BE2C (cell line): ENCODE data around the genes TEF and TOB2.

- RRBS: 1% methylated on average over 18 of the region's 92 CpGs
Observed at GRCh38 chr22:41021455-41022449, 70.6 kb downstream of the RBX1 start.

- RRBS: no CpG with 5 or more reads among the region's 13 CpGs
Observed at GRCh38 chr22:41255886-41256675, 15.3 kb upstream of the CHADL start.

- RRBS: no CpG with 5 or more reads among the region's 5 CpGs
Observed at GRCh38 chr22:41344463-41344872, 37.3 kb upstream of the TEF start.

GRCh38 chr22:41359886-41360548 is 21.7 kb upstream of the TEF start:
- RRBS: 59% methylated on average over 5 of the region's 13 CpGs

DNA sequence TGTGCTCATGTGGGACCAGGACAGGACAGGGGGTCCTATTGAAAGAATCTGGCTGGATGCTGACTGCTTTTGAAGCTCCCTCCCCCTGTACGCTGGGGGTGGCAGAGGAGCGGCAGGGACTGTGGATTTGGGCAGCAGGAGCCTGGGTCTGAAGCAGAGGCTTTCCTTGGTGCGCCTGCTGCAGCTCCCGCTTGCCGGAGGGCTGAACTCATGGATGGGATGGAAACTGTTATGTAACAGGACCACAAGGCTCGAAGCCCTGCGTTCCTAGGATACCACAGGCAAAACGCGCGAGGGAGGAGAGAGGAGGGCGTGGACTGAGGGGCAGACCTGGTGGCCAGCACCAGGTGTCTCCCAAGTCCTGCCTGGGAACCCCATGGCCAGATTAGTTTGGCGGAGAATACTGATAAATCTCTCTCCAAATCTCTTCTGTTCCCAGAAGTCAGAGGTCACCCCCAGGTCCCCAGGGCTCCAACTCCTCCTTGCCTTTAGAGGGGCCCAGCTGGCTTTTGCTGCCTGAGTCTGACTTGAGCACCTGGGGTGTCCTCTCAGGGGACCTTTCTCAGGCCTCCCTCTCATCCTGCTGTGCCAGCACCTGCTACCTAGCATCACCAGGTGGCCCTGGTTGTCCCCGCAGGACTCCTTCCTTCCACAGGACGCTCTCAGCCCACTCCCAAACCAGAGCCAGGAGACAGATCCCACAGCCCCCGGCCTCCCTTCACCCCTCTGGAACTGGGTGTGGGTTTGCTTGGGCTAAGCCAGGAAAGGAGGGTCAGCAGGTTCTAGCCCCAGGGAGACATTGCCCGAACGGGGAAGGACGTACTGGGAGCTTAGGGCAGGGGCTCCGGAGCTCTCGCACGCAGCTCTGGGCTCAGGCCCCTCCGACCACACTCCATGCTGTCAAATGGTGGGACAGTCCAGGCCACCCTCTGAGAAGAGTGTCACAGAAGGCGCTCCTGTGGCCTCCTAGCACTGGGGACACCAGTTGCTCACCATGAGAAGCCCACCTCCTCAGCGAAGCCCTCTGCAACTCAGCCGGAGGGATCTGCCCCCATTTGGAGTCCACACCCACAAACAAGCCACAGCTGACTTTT is 13.5 kb upstream of the TEF start:
- RRBS: no CpG with 5 or more reads among the region's 25 CpGs

DNA sequence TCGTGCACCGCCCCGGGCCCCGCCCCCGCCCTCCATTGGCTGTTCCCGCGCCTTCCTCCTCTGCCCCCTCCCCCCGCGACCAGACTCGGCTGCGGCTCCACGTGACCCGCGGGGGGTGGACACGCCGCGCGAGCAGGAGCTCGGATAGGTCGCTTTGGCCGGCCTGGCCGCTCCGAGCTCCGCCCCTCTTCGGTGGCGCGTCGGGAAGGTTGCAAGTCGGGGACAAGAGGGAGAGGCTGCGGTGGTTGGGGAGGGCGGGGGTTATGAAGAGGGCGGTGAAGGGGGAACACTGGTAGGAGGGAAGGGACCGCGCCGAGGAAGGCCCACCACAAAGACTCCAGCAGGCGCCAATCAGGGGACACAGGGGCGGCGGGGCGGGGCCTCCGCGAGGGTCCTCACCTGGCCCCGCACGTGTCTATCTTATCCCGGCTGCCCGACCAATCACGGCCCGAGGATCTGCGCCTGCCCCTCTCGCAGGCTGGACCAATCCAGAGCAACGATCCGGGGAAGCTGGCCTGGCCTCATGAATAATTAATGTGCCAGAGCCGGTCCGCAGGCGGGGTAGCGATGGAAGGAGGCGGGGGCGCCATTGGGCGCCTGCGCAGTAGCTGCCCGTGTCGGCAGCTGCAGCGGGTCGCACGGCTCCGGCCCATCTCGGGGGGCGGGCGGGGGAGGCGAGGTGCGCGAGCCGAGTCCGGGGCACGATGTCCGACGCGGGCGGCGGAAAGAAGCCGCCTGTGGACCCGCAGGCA is at the start of gene TEF:
Gene TEF, plus strand, starts transcription at position 602 of the 752 bp plus-strand sequence.
- RRBS: under 1% methylated on average over 35 of the region's 81 CpGs

GRCh38 chr22:41403606-41404398 is 22.1 kb downstream of the TEF start:
- RRBS: no CpG with 5 or more reads among the region's 16 CpGs

DNA sequence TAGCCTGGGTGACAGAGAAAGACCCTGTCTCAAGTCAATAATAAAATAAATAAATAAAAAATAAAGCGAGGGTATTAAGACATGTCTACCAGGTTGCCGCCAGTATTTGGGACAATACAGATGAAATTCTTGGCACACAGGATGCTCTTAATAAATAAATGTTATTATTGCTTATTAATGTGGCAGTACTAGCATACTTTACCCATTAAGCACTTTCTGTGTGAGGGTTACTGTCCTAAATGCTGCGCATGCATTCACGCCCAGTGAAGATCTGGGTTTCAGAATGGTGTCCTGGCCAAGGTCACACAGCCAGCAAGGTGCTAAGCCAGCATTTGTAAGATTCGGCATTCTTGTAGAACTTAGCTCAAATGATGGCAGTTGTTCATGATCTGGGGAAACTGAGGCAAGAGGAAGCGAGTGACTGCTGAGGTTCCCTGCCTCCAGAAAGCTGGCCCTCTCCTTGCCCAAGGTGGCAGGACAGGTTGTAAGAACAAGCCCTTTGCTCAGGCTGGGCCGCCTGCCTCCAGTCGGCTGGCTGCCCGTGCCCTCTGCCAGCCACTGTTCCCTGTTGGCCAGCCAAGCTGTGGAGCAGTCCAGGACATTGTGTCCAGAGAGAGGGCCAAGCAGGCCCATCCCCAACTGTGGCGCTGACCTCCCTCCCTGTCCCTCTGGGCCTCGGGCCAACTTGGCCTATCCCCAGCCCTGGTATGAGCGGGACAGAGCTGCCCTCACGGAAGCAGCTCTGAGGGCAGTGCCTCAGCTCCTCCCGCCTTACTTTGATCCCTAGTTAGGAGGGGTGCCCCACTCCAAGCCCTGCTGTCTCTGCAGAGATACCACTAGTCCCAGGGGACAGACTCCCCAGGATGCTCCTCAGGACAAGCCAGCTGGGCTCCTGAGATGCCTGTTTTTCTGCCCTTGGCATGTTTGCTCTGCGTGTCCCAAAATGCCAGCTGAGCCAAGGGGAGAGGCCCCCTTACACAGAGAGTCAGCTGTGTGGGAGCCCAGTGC is 28.8 kb downstream of the TOB2 start:
- RRBS: no CpG with 5 or more reads among the region's 15 CpGs

DNA sequence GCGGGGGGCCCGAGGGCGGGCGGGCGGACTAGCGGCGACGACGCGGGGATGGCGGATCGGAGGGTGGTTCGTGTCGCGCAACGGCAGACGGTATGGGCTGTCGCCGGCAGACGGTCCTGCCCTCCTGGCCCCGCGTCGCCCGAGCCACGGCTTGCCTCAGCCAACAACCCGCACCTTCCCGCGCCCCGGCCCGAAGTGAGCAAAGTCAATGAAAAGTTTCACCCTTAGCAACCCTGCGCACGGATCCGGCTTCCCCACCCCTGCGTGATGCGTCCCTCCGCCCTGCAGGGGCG is at the start of gene TOB2:
Gene TOB2, minus strand, starts transcription at position 201 of the 293 bp plus-strand sequence.
- RRBS: under 1% methylated on average over 17 of the region's 37 CpGs

DNA sequence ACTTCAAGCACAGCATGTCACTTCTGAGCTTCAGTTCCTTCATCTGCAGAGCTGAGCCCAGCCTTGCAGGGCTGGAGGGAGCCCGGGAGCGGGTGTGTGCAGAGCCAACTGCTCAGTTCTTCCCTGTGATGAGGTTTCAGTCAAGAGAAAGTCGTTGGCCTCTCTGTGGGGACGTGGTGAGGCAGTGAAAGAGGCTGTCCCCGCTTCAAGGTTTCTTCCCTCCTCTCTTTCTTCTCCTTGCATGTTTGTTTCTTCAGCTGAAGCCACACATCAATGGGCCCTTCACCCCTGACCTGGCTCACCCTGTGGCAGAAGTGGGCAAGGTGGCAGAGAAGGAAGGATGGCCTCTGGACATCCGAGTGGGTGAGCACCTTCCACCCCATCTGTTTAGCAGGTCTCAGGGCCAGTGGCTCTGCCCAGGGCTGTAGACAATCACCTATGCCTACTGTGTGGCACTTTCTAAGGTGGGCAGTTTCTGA is 24.3 kb downstream of the POLR3H start:
- RRBS: no CpG with 5 or more reads among the region's 6 CpGs

GRCh38 chr22:41636395-41636923 is 15.4 kb downstream of the XRCC6 start:
- RRBS: no CpG with 5 or more reads among the region's 7 CpGs

GRCh38 chr22:41898718-41899609 is 15.9 kb downstream of the SHISA8 start:
- RRBS: 91% methylated on average over 2 of the region's 17 CpGs

- RRBS: no CpG with 5 or more reads among the region's 17 CpGs
Observed at GRCh38 chr22:41902753-41903322, 12.0 kb downstream of the SHISA8 start.

DNA sequence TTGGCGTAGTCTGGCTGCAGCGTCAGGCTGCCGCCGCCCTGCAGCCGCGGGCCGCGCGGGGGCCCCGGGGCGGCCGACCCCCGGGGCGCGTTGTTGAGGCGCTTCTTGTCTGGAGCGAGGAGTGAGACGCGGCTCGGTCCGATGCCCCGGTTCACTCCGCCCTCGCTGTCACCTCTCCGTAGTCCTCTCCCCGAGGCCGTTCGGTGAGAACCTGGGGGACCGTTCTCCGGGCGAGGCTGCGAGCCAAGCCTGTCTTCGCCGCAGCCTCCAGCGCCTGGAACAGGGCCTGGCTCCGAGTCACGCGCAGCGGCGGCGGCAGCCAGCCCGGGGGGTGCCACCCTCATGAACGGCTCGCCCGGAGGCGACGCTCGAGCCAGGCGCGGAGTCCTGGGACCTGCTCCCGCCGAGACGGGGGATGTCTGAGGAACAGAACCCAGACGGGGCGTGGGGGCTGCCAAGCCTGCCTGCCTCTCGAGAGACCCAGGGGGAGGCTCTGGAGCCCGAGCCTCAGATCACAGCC is 4.4 kb downstream of the SHISA8 start:
- RRBS: 2% methylated on average over 28 of the region's 57 CpGs

DNA sequence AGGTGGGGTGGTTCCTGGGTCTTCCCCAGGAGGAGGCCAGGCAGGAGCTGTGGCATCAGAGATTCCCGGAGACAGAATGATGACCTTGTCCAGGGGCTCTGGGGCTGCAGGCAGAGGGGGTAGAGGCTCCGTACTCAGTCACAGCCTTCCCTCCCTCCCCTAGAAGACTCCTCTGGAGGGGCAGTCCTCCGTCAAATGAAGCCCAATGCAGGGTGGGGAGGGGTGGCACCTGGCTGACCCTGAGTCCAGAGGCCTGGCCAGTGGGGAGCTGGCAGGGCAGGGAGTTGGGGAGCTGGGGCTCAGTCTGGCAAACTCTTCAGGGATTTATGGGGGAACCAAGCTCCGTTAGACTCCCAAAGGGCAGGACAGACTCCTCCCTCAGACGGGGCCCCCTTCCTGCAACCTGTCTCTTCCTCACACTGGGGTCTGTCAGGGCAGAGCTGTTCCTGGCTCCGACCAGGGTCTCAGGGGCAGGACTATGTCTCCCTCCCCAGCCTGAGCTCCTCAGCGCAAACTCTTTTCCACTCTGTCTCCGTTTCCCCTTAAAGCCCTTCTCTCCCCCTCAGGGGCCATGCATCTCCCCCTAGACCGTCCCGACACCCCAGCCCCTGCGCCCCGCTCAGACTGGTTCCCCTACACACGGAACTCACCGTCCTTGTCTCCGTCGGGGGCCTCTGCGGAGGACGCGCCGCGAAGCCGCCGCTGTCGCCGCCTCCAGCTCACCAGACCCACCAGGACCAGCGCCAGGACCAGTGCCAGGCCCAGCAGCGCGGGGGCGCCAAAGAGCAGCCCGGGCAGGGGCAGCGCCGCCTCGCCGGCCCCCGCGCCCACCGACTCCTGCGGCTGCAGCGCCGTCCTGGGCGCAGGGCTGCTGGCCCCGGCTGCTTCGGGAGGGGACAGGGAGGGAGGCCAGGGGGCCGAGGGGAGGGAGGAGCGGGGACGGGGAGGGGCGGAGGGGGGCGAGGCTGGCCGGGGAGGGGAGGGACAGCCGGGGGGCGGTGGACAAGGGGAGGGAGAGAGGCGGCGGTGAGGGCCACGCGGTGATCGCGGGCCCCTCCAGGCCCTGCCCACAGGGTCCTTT is 815 bp downstream of the TNFRSF13C start:
- RRBS: 2% methylated on average over 13 of the region's 57 CpGs

- RRBS: no CpG with 5 or more reads among the region's 9 CpGs
Observed at GRCh38 chr22:41933799-41934259, 7.2 kb upstream of the TNFRSF13C start.

GRCh38 chr22:42090858-42091329 is 322 bp upstream of the NDUFA6 start:
- RRBS: 1% methylated on average over 16 of the region's 42 CpGs

DNA sequence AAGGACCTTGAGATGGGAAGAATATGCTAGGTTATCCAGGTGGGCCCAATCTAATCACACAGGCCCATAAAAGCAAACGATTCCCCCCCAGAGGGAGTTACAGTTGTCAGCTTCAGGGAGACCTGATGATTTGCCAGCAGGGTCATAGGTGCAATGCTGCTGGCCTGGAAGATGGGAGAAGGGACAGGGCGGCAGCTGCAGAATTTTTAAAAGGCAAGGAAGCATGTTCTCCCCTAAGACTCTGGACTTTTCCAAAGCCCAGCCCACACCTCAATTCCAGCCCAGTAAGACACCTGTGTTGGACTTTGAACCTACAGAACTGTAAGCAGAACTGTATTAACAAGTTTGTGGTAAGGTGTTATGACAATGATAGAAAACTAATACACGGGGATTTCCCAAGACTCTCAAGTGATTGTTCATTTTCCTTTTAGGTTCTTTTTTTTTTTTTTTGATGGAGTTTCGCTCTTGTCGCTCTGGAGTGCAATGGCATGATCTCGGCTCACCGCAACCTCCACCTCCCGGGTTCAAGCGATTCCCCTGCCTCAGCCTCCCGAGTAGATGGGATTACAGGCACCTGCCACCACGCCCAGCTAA is 52.8 kb upstream of the CYP2D6 start:
- RRBS: no CpG with 5 or more reads among the region's 11 CpGs

DNA sequence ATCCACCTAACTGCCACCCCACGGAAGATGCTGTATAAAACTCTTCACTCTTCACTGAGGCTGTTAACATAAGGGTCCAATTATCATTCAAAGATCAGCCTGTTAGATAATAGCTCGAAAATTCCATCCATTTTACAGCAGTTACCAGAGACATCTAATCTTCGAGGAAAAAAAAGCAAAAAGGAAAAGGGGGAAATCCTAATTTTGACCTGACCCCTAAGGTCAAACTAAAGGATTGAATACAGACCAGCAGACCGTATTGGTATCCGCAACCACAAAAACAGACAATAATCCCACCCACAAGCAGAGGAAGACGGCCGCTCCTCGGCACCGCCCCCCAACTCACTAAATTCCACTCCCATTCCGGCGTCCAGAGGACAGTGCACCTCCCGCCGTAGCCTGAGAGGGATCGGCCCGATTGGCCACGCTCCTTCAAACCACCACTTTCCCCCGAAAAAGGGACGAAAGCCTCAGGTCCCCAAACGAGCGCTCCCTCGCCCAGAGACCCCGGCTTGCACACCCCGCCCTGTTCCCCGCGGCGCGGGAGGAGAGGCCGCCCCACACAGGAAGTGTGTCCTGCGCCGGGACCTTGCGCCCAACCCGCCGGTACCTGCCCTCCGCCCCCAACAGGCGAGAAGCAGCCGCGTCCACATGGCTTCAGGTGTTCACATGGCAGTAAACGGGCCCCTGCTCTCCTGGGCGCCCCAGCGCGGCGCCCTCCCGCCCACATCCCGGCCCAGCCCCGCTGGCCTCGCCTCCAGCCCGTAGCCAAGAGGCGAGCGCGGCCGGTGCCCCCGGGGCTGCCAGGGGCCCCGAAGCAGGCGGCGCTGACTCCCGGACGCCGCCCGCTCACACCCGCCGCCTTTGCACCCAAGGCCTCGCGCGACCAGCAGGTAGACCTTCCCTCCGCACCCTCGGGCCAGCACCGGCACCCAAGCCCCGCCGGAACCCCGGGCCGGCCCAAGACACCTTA is 1.0 kb downstream of the TCF20 start:
- RRBS: 1% methylated on average over 30 of the region's 71 CpGs

DNA sequence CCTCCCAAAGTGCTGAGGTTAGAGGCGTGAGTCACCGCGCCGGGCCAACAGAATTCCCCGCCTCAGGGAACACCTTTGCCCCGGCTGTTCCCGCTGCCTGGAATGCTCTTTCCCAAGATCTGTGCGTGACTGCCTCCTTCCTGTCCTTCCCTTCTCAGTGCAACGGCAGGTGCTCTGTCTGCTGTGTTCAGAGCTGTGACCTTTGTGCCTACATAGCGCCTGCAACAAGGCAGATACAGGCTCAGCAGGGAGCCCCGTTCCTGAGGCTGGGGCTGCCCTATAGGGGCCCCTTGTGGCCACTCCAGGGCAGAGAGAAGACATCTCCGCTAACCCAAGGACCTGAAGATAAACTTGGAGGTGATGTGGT is 43.4 kb upstream of the TCF20 start:
- RRBS: no CpG with 5 or more reads among the region's 12 CpGs